Aortic smooth muscle cell (primary cell): ENCODE results near the gene BOLL.

DNA sequence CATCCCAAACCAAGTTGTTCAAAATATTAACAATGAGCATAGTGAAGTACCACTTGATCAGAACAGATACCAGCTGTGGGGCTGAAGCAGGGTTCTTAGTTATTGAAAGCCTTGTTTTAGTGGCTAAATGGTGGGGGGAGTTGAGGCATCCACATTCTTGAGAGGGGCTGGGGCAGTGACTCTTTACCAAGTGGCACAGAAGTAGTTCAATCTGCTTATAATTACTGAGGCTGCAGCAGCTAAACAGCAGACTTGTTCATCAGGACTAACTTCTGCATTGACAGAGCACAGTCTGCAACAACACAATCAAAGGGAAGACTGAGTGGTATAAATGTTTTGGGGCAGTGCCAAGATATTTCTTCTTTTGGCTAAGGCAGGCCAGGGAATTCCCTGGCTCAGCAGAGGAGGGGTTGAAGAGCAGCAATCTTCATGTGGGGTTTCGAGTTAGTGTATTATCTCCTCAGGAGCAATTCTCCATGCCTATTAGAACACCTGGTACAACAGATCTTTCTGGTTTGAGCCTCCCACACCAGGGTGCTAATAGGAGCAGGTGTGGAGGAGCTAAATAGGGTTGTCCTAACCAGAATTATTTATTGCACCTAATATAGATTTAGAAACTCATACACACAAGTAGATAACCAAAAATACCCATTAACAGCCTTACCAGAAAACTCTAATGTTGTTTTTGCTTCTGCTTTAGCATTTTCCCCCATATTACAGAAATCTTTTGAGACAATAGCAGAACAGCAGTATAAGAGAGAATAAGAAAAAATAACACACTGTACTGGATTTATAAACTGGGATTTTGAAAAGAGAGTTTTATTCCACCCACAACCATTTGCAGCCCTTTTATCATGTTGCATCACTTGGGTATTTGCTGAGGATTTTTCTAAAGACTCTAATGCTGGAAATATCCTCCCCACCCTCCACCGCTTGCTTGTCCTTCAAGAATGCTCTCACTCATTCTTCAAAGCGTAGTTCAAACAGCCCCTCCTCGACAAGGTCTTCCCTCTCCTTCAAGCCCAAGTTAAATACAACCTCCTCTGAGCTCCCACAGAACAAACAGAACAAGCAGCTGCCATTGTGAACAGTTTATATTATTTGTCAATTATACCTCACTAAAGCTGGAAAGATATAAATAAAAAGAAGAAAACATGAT is 103.2 kb upstream of the STK17B start:
- RRBS: no CpG with 5 or more reads among the region's 4 CpGs

GRCh38 chr2:196526945-196527298 is 66.4 kb downstream of the HECW2 start:
- RRBS: no CpG with 5 or more reads among the region's 14 CpGs

DNA sequence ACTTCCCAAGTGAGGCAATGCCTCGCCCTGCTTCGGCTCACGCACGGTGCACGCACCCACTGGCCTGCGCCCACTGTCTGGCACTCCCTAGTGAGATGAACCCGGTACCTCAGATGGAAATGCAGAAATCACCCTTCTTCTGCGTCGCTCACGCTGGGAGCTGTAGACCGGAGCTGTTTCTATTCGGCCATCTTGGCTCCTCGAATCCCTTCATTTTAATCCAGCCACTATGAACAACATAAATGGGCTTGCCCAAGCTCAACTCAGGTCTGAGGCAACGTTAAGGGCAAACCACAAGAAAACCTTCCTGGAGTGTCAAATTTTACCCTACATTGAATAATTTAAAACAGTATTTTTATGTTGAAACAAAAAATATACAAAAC is 66.1 kb downstream of the HECW2 start:
- RRBS: no CpG with 5 or more reads among the region's 14 CpGs

DNA sequence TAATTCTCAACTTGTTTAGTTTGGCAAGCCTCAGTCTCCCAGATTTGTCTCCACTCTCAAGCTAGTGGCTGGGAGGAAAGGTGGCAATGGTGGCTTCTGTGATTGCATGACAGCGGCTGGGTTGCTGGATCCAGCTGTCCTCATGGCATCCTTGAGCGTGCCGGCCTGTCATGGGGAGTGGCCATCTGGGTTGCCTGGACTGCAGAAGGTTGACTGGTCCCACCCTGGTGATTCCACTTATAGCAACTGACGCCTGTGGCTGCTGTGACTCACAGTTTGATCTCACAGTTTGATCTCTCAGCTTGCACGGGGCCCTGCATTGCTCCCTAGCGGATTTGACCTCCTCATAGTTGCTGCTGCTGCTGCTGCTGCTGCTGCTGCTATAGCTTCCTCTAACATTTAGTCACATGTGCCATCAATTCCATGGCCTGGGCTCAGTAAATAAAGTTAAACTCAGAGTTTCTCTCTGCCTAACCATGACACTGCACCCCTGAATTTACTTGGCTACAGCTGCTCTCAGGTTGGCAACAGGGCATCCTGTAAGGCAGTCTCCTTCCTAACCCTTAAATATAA is 8.1 kb upstream of the HECW2 start:
- RRBS: no CpG with 5 or more reads among the region's 6 CpGs

DNA sequence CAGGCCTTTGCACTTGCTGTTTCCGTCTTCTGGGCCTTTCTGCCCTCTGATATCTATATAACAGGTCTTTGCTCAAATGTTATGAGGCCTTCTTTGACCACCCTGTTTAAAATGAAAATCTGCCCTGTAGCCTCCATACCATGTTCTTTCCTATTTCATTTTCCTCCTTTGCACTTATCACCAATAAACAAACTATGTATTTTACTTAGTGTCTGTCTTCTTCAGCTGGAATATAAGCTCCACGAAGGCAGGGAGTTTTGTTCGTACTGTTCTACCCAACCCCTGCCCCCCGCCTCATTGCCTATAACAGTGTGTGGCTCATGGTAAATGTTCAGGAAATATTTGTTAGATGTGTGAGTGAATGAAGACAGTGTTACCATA is 1.9 kb downstream of the CCDC150 start:
- RRBS: no CpG with 5 or more reads among the region's 4 CpGs

- RRBS: 0% methylated on average over 4 of the region's 42 CpGs
These were observed 810 bp downstream of the PGAP1 start for GRCh38 chr2:196925316-196926478.

DNA sequence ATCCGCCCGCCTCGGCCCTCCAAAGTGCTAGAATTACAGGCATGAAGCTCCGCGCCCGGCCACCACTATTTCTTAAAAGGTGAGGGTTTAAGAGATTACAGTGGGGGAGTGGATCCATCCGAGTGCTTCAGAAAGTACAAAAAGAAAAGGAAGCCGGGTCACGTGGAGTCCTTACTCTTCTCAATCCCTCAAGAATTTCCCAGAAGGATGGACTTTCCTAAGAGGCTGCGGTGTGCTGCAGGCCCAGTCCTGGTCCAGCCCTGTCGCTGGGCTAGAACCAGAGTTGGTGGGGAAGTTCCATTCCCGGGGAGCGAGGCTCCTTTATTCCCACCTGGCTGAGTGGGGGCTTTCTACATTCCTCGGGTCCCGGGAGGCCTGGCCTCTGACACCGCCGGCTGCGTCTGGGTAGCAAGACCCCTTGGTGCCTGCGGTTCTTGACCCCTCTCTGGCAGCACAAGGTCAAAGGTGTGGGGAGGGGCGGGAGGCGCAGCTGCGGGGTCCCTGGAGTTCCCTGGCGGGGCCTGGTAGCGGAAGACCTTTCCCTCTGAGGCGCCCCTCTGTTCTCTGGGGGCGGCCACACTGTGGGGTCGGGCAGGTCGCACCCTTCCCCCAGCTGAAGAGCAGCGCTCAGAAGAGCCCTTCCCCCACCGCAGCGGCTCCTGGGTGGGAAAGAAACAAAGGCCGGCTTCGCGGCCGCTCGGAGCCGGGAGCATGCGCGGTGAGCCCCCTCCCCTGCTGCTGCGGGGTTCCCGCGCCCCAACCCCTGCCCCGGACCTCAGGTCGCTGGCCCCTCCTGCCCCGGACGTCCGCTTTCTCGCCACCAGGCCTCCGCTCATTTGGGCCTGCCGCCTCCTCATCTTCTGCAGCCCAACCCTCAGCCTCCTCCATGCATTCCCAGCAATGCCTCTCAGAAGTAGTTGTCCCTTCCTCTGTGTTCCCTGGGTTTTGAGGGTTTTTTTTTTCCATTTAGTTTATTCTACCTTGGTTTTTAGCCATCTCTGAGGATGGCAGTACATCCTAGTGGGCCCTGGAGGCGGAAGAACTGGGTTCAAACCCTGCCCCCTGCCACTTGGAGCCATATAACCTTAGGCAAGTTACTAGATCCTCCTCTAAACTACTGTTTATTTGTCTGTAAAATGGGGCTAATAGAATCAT is 146.3 kb downstream of the ANKRD44 start:
- RRBS: 33% methylated on average over 14 of the region's 51 CpGs

DNA sequence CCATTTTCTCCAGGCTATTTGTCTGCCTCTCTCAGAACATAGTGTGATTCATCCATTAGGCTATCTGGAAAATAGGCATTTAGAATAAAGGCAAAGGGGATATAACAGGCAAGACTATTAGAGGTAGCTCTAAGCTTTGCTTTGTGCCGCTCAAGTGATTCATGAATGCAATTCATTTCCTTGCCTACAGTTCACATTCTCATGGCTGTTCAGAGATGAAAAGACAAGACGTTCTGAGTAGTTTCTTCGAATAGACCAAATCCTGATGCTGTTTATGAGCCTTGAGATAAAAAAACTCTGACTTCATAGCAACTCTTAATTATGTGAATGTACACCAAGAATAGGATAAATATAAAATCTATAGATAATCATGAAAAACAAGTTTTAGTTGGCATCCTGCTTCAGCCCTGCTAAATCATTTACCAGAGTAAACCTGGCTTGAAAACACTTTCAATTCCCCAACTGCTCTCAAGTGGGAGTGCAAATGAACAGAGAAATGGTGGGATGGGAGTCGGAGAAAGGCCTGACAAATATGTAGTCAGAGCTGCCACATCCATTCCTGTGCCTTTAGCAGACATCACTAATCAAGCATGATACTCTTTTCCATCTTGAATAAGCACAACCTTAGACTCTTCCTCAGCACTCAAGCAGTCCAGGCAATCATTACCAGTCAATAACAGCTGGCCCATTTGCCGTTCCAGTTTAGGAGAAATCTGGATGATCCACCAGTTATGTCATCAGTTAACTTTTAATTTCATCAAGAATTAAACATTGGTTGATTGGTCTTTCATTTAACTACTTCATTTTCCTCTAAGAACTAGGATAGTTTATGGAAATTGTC is 101.4 kb downstream of the ANKRD44 start:
- RRBS: no CpG with 5 or more reads among the region's 5 CpGs

DNA sequence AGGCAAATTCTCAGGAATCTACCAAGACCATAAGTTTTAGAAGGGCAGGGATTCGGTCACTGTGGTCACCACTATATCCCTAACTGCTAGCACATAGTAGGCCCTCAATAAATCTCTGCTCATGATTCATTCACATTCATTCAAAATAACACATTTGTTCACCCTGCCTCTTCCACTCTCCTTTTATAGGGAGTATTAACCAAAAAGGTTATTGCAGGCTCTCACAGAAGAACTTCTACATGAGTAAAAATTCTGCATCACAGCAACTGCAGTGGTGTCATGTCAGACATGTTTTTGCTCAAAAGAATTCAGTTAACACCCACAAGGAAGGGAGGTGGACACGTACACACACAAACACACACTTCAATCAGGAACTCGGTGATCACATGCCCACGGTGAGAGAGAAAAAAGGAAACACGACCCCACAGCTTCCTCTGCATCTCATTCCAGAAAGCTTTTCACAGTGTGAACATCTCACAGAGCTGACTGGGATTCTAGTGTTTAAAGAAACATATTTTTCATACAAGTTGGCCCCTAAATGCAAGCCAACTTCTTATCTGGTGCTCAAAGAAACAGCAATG is 98.0 kb downstream of the ANKRD44 start:
- RRBS: no CpG with 5 or more reads among the region's 5 CpGs

DNA sequence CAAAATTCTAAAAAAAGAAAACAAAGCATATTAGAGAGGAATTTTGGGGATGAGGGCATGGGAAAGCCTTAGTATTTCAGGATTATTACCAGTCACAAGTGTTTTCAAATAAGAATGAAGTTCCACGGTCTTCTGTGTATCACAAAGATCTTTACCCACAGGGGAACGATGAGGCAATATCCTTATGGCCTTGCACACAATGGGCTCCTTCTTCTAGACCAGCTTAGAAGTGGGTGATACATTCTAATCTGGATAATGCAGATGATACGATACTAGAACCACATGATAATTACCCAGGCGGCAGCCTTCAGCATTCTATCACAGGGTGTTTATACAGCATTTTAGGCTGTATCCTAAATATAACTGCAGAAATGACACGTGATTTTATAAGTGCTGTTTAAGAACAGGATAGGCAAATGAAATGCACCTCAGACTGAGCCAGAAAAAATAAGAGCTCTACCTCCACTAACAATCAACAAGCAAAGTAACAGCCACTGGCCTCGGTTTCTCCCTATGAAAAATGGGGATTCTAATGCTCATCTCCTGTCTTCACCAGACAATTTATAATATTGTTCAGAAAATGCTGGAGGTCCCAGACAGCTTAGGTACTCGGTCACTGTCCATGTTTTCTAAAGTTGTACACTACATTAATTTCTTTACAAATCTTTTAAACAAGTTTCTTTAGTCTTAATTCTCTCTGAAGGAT is 16.9 kb downstream of the ANKRD44 start:
- RRBS: no CpG with 5 or more reads among the region's 7 CpGs

- RRBS: no CpG with 5 or more reads among the region's 4 CpGs
These were observed 17.9 kb upstream of the ANKRD44 start for GRCh38 chr2:197328555-197328891.

DNA sequence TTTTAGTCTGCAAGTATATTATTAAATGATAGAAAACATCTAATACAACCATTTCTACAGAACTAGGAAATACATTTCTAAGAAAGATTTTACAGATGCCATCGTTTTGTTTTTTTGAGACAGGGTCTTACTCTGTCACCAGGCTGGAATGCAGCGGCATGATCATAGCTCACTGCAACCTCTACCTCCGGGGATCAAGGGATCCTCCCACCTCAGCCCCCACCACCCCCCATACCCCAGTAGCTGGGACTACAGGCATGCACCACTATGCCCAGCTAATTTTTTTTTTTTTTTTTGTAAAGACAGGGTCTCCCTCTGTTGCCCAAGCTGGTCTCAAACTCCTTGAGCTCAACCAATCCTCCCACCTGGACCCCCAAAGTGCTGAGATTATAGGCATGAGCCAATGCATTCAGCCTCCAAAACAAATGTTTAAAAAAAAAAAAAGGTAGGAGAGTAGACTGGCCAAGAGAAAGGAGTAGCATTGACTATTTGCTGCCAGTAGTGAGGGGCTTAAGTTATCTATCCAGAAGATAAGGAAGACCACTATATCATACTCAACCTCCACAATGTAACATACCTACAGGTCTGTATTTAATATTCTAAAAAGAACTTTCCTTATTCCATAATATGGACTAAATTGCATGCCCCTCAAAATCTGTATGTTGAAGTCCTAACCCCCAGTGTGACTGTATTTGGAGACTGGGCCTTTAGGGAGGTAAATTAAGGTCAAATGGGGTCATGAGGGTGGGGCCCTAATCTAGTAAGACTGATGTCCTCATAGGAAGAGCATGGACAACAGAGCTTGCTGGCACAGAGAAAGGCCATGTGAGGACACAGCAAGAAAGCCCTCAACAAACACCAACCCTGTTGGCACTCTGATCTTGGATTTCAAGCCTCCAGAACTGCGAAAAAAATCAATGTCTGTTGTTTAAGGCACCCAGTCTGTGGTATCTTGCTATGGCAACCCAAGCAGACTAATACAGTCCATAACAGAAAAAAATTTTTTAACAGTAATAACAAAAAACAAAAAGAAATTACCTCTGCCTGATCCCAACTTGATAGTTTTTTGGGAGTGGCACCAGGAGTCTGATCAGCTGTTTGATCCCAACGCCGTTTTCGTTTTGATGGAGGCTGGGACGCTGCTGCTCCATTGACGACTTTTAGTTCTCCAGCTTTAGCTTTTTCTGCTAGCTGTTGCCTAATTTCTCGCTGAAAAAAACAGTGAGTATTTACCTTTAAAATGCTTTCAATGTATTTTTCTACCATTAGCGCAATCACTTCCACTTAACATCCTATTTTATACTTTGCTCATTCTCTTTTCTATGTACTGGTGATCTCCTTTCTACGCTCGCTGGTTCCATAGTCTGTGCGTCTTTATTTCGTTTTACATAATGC is 18.6 kb downstream of the SF3B1 start:
- RRBS: no CpG with 5 or more reads among the region's 15 CpGs

DNA sequence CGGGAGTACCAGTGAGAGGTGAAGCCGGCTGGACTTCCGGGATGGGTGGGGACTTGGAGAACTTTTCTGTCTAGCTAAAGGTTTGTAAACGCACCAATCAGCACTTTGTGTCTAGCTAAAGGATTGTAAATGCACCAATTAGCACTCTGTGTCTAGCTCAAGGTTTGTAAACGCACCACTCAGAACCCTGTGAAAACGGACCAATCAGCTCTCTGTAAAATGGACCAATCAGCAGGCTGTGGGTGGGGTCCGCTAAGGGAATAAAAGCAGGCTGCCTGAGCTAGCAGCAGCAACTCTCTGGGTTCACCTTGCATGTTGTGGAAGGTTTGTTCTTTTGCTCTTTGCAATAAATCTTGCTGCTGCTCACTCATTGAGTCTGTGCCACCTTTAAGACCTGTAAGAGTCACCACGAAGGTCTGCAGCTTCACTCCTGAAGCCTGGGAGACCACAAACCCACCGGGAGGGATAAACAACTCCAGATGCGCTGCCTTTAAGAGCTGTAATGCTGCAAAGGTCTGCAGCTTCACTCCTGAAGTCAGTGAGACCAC is 2.4 kb upstream of the COQ10B start:
- RRBS: 100% methylated on average over 1 of the region's 10 CpGs

GRCh38 chr2:197500899-197501533 is 837 bp downstream of the HSPE1 start:
- RRBS: no CpG with 5 or more reads among the region's 15 CpGs

GRCh38 chr2:197784936-197785460 is at the start of gene BOLL:
TSS of gene BOLL (minus strand) at chr2:197785319.
- RRBS: no CpG with 5 or more reads among the region's 41 CpGs

DNA sequence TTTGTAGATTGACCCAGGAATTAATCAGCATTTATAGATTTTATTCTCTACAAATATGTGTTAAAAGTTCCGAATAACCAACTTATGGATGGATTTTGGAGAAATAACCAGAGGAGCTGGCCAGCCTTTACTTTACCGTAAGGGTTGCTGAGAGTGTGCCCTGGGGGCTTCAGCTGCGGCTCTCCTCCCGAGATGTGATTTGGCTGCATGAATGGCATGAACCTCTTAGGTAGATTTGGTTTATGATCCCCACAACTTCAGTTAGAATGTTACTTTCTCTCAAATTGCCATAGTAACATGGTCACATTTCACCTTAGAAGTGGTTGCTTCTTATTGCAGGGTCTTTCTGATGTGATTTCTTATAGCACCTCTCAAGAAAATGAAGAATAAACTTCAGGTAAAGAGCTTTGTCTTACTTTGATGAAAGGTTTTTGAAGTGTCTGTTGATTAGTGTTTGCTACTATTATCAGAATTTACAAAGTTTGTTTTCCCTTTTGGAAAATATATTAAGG is 5.6 kb downstream of the PLCL1 start:
- RRBS: no CpG with 5 or more reads among the region's 4 CpGs

GRCh38 chr2:198706788-198707245 is 750.9 kb downstream of the SATB2 start:
- RRBS: no CpG with 5 or more reads among the region's 1 CpG

- RRBS: no CpG with 5 or more reads among the region's 4 CpGs
These were observed 679.8 kb downstream of the SATB2 start for GRCh38 chr2:198778006-198778321.